IMR-90 (cell line): Measurements from ENCODE around the genes SEC11C and LMAN1.

GRCh38 chr18:58402994-58403525, 225.8 kb downstream of the ALPK2 start:
- RRBS, result no CpG with 5 or more reads among the region's 9 CpGs
CAGE:
- cytosol, long polyA plus RNA, result no peak
- long polyA plus RNA, result no peak
- nucleus, long polyA plus RNA, result no peak

GRCh38 chr18:58438956-58439502, 189.9 kb downstream of the ALPK2 start:
- RRBS, result no CpG with 5 or more reads among the region's 4 CpGs
CAGE:
- cytosol, long polyA plus RNA, result no peak
- long polyA plus RNA, result no peak
- nucleus, long polyA plus RNA, result no peak

- RRBS, result no CpG with 5 or more reads among the region's 4 CpGs
CAGE:
- cytosol, long polyA plus RNA, result no peak
- long polyA plus RNA, result no peak
- nucleus, long polyA plus RNA, result no peak
Measured at GRCh38 chr18:58639734-58640302, 10.9 kb upstream of the ALPK2 start.

GRCh38 chr18:58687780-58688329, 16.6 kb downstream of the MALT1 start:
- RRBS, result no CpG with 5 or more reads among the region's 8 CpGs
CAGE:
- cytosol, long polyA plus RNA, result no peak
- long polyA plus RNA, result no peak
- nucleus, long polyA plus RNA, result no peak

- RRBS, result 59% methylated on average over 4 of the region's 12 CpGs
CAGE:
- cytosol, long polyA plus RNA, result no peak
- long polyA plus RNA, result no peak
- nucleus, long polyA plus RNA, result no peak
Measured at GRCh38 chr18:58785029-58785788, 79.5 kb upstream of the ZNF532 start.

DNA sequence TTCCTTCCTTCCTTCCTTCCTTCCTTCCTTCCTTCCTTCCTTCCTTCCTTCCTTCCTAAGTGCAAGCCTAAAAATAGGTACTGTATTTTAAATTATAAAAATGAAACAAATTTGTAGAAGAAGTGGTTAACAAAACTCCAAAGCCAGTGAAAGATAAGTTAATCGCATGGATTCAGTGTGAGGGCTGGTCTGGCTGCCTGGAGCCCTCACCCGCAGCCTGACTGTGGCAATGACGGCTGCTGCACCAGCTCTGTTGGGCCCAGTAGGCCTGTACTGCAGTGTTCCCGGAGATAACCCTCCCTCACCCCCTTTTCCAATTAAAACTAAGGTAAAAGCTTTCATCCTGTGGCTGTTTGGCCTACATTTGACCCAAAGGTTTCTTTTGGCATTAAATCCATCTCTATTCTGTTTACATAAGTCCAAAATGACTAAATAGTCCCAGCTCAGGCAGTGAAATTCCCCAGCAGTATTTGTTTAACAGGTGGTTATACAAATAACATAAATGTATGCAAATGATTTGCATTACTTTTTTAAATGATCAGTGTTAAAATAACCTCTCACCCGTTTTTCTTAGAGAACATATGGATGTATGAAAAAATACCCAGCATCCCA, 77.8 kb downstream of the ZNF532 start:
- RRBS, result no CpG with 5 or more reads among the region's 5 CpGs
CAGE:
- cytosol, long polyA plus RNA, result no peak
- long polyA plus RNA, result no peak
- nucleus, long polyA plus RNA, result no peak

DNA sequence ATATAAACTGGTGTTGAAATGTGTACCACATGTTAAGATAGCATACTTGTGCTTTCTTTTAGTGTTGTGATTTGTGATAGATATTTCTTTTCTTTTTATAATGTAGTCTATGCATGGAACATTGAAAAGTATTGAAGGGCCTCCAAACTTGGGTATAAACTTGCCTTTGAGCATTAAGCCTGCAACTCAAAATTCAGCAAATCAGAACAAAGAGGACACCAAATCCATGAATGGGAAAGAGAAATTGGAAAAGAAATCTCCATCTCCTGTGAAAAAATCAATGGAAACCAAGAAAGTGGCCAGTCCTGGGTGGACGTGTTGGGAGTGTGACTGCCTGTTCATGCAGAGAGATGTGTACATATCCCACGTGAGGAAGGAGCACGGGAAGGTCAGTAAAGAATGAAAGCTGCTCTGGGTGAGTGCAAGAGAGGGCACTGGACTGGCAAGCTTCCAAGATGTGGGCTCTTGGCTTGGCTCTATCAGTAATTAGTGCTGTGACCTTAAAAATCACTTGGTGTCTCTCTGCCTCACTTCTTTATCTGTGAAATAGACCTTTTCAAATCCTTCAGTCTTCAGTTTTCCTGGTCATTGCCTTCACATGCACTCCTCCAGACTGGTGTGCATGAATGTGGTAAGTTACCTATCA, 88.9 kb downstream of the ZNF532 start:
- RRBS, result no CpG with 5 or more reads among the region's 3 CpGs
CAGE:
- cytosol, long polyA plus RNA, result no peak
- long polyA plus RNA, result no peak
- nucleus, long polyA plus RNA, result no peak

GRCh38 chr18:59024758-59025485, 114.8 kb upstream of the SEC11C start:
- RRBS, result no CpG with 5 or more reads among the region's 7 CpGs
CAGE:
- cytosol, long polyA plus RNA, result no peak
- long polyA plus RNA, result no peak
- nucleus, long polyA plus RNA, result no peak

GRCh38 chr18:59139282-59140458, at the start of gene SEC11C:
SEC11C (plus strand) TSS chr18:59139884.
- RRBS, result 1% methylated on average over 19 of the region's 78 CpGs
CAGE:
- cytosol, long polyA plus RNA, result no peak
- long polyA plus RNA, result start-site peak on the plus strand at chr18:59139880-59139905, 172 and 200 reads in 2 replicates
- nucleus, long polyA plus RNA, result no peak

DNA sequence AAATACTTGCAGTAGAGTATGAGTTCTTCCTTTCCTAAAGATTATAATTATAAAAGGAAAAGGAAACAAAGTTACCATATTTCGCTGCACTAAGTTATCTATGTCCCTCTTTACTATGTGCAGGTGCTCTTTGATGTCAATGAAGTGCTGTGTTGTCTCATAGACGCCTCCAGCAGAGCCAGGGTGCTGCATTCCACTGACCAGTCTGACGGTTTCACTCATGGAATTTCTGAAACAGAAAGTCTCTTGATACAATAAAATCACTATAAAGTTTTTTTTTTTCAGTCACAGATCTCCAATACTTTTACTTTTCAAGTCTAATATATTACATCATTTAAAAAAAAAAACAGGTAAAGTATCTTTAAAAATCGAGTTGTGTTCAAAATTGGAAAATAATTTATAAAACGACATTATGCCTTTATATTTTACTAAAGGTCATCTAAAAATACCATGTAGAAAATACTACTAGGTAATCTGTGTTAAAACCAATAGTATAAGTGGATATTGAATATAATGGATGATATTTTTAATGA, 14.6 kb upstream of the CPLX4 start:
- RRBS, result no CpG with 5 or more reads among the region's 5 CpGs
CAGE:
- cytosol, long polyA plus RNA, result no peak
- long polyA plus RNA, result no peak
- nucleus, long polyA plus RNA, result no peak

- RRBS, result 1% methylated on average over 8 of the region's 59 CpGs
CAGE:
- cytosol, long polyA plus RNA, result start-site peak on the minus strand at chr18:59359033-59359085, 122 and 259 reads in 2 replicates
- long polyA plus RNA, result no peak
- nucleus, long polyA plus RNA, result start-site peak on the plus strand at chr18:59358729-59358778, 38 and 80 reads in 2 replicates; start-site peak on the minus strand at chr18:59359032-59359087, 73 and 66 reads in 2 replicates; start-site peak on the minus strand at chr18:59359248-59359256, 43 and 45 reads in 2 replicates
Measured at GRCh38 chr18:59358225-59359320, at the start of gene LMAN1. LMAN1 (minus strand) TSS chr18:59359265.

- RRBS, result no CpG with 5 or more reads among the region's 13 CpGs
CAGE:
- cytosol, long polyA plus RNA, result no peak
- long polyA plus RNA, result no peak
- nucleus, long polyA plus RNA, result no peak
Measured at GRCh38 chr18:59469400-59469889, 110.4 kb upstream of the LMAN1 start.

- RRBS, result no CpG with 5 or more reads among the region's 7 CpGs
CAGE:
- cytosol, long polyA plus RNA, result no peak
- long polyA plus RNA, result no peak
- nucleus, long polyA plus RNA, result no peak
Measured at GRCh38 chr18:59509747-59510502, 150.9 kb upstream of the LMAN1 start.

DNA sequence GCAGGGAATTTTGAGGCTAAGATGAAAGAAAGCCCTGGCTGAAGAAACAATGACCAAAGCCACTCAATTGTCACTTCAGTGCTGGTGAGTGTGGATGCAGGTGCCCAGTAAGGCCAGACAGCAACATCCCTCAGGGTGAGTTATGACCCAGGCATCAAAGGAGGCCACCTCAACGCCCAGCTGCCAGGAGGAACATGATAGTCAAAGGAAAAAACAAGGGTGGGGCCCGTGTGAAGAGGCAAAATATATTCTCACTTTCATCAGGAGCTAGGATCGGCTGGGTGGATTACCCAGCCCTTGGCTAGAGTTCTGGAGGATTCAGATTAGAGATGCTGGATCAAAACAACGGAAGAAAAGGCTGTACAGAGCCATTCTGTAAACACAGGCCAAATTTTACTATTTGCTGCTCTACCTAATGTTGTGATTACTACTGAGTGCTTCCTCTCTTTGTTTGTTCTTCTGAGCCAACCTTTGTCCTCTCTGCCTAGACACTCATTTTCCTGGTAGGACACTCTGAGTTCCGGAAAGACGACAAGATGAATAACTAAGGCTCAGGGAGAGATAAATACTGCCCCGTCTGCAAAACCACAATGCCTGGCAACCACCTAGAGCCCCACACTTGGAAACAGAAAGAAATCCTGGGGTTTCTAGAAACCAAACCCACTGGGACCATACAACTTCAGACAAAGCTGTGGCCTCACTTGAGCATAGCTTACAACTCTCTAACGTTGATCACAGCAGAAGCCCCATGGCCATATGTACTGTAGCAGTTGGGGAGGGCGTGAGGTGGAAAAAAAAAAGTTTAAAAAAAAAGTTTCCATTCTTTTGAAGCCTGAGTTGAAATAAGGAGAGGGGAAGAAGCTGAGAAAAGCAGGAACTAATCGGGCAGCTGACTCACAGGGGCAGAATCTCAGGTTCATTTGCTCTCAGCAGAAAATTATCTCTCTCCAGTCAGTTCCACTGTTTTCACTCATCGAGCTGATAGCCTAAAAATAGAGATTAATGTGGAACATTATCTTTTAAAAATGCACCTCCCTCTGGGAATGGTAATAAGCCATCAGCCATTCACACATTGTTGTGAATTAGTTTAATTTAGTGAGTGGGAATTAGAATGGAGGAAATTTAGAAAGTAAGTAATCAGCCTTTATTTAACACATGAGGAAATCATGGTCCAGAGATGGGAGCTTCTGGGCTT, 17.7 kb upstream of the PMAIP1 start:
- RRBS, result no CpG with 5 or more reads among the region's 11 CpGs
CAGE:
- cytosol, long polyA plus RNA, result no peak
- long polyA plus RNA, result no peak
- nucleus, long polyA plus RNA, result no peak

DNA sequence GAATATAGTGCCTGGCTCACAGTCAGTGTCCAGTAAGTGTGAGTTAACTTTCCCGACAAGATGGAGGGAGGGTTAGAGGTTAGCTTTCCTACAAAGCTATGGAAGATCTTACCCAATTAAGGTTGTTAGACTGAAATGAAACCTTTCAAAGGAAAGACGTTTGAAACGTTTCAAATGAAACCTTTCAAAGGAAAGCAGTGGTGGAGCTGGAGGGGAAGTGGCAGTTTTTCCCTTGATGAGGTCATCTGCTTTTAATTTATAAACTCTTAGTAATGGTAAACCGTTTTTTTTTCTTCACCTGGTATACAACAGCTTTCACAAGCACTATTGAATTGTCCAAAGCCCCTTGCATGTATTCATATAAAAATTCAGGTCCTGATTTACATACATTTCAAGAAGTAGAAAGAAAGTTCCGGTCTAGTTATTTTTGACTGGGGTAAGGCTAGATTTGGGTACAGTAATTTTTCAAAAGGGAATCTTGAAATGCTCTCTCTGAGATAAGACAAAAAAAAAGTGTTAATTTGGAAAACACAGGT, 7.4 kb downstream of the PMAIP1 start:
- RRBS, result no CpG with 5 or more reads among the region's 5 CpGs
CAGE:
- cytosol, long polyA plus RNA, result no peak
- long polyA plus RNA, result no peak
- nucleus, long polyA plus RNA, result no peak

DNA sequence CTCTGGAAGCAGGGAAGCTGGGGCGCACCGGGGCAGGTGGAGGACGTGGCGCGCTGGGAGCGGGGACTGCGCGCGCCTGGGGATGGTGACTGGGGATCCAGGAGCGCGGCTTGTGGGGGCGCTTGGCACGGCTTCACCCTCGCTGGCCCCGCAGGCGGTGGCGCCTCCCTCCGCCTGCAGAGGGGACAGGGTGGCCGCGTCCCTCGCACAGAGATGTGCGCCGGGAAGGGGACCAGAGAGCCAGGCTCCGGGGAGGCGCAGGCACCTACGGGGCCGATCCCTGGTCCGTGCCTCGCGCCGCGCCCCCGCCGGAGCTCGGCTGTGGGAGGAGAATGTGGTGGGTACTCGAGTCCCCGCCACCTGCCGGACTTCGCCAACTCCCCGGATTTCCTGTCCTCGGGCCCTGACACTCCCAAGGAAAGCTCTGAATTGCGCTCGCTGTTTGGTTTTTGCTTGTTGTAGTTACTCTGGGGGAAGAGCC, 871 bp downstream of the CDH20 start:
- RRBS, result 3% methylated on average over 19 of the region's 43 CpGs
CAGE:
- cytosol, long polyA plus RNA, result no peak
- long polyA plus RNA, result no peak
- nucleus, long polyA plus RNA, result no peak

DNA sequence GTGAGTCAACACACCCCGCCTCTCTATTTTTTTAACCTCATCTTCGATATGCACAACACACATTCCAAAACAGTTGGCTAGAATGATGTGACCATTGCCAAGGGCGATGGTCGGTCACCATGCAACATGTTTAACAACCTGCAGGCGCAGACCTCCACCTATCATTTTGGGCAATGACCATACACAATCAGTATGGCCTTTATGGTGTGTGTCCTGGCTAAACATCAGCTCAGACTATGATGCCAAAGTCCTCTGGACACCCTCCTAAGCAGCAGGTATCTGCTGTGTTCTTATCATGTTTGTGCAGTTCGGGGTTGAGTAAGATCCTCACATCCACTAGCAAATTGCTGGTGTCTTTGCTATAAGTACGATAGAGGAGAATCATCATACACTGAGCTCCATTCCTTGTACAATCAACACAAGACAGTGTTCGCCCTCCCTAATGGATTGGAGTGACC, 7.8 kb upstream of the RNF152 start:
- RRBS, result no CpG with 5 or more reads among the region's 8 CpGs
CAGE:
- cytosol, long polyA plus RNA, result no peak
- long polyA plus RNA, result no peak
- nucleus, long polyA plus RNA, result no peak

DNA sequence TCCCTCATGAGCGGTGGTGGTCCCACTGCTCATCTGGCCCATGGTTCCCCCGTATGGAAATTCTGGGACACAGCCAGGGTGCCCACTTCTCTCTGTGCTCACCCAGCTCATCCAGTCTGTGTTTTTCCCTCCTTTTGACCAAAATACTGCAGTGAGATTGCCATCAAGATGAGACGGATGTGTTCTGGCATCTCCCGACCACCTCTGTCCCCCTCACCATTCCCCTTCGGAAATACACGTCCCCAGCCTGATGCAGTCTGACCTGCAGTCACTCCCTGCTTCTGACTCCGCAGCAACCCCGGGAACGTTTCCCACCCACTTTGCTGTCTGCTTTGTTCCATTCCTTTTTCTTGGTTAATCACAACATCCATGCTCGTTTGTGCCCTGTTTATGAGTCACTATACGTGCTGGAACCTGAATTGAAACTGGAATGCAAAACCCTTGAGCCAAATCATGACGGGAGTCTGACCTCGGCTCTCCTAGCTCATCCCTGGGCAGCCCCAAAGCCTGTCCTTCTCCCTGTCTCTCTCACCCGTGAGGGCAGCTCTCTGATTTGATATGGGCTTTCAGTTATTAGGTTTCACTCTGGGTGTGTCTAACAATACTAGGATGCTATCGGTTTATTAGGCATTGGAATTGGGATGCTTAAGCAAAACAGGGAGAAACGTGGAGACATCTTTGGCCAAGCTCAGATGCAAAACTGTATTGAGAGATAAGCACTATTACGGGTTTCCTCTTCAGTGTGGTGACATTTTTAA, 57.1 kb upstream of the RNF152 start:
- RRBS, result no CpG with 5 or more reads among the region's 17 CpGs
CAGE:
- cytosol, long polyA plus RNA, result no peak
- long polyA plus RNA, result no peak
- nucleus, long polyA plus RNA, result no peak

DNA sequence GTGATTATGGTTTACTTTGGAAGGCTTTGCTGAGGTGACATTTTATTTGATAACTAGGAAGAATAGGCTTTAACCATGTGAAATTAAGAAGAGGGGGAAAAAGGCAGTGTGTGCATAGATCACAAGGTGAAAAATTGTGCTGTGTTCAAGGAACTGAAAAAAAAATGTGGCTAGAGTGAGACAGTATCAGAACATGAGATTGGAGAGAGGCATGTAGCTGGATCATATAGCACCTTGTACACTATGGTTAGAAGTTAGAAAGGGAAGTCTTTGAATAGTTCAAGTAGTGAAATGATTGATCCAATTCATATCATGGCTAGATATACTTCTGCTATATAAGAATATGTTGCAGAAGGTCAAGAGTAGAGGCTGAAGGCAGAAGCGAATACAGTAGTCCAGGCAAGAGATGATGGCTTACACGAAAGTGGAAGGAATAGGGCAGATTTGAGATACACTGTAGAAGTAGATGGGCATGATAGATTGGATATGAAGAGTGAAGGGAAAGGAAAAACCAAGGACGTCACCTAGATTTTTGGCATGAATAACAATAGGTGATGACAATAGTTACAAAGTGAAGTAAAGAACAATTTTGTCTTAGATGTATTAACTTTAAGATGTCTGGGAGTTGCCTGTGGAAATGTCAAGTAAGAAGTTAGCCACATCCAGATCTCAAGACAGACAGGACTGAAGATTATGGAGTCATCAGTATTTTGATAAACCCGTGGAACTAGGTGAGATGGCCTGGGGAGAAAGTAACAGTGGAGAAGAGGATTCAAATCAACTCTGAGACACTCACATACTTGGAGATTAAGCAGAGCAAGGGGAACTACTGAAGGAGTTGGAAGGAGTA, 12.0 kb upstream of the TNFRSF11A start:
- RRBS, result no CpG with 5 or more reads among the region's 4 CpGs
CAGE:
- cytosol, long polyA plus RNA, result no peak
- long polyA plus RNA, result no peak
- nucleus, long polyA plus RNA, result no peak

DNA sequence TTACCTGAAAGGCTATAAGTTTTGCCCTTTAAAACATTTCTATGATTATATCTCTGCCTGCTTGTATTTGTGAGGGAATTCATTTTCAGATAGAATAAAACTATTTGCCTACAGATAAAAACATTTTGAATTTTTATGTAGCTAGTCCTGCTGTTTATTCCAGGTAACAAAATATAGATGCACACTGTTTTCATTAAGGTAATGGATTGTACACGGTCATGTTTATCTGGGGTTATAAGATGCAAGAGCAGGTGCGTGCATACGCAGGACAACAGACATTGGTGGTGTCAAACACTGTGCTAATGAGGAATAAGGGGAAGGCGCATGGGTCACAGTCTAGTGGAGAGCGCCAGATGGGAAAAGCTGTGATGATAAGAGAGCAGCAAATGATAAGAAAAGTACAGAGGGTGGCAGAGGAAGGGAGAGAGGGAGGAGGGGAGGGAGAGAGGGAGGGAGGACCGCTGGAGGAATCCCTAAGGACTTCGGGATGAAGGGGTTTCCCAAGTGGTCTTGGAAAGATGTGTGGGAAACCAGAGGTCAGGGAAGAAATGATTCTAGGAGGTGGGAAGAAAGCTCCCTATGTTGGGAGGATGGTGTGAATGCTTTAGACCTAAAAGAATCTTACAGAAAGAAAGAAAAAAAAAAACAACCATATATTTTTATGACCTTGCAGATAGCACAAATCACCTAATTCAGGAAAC, 2.8 kb downstream of the TNFRSF11A start:
- RRBS, result no CpG with 5 or more reads among the region's 7 CpGs
CAGE:
- cytosol, long polyA plus RNA, result no peak
- long polyA plus RNA, result no peak
- nucleus, long polyA plus RNA, result no peak